RPMI7951 (cell line): Measurements from ENCODE around the genes OGDHL, ZWINT and UBE2D1.

DNA sequence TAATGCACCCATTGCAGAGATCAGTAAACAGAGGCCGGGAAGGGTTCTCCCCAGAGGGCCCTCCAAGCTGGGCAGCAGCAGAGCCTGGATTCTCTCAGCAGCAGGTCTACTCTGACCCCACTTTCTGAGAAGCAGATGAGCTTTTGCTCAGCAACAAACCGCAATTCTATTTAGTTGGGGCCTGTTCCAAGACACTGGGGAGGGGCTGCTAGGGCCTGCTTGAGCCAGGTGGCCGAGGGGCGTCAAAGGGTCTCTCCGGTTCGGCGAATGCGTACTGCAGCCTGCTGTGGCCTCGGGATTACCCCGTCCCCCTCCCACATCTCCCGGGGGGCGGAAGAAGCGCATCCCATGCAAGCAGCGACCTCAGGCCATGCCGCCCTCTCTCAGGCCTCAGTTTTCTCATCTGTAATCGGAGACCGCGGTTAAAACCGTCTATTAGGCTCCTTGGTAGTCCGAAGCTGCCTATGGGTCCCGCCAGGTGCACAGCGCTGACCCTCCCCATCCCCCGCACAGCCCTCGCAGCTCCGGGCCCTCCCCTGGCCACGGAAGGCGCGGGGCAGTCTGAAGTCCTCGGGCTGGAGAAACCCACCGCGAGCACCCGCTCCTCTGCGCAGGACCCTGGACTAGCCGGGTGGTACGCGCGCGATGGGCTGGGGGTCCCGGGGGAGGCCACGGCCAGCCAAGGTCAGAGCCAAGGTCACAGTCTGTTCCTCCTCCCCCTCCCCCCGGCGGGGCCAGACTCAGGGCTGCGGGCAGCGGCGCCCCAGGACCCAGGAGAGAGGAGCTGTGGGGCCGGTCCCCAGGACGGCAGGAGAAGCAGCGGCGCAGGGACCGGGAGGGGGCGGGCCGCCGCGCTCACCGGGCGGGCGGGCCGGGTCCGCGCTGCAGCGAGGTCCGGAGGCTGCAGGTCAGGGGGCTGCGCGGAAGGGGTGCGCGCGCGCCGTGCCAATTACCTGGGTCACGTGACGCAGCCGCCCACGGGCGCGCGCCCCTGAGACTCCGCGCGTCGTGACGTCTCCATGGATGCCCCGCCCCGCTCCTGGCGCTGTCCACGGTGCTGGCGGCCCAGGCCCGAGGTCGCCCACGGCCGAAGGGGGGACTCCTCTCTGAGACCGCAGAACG, at the start of gene OGDHL:
Gene OGDHL (minus strand): TSS at position 944 of the 1,122 bp plus-strand sequence.
- RAMPAGE, long total RNA, result no peak

DNA sequence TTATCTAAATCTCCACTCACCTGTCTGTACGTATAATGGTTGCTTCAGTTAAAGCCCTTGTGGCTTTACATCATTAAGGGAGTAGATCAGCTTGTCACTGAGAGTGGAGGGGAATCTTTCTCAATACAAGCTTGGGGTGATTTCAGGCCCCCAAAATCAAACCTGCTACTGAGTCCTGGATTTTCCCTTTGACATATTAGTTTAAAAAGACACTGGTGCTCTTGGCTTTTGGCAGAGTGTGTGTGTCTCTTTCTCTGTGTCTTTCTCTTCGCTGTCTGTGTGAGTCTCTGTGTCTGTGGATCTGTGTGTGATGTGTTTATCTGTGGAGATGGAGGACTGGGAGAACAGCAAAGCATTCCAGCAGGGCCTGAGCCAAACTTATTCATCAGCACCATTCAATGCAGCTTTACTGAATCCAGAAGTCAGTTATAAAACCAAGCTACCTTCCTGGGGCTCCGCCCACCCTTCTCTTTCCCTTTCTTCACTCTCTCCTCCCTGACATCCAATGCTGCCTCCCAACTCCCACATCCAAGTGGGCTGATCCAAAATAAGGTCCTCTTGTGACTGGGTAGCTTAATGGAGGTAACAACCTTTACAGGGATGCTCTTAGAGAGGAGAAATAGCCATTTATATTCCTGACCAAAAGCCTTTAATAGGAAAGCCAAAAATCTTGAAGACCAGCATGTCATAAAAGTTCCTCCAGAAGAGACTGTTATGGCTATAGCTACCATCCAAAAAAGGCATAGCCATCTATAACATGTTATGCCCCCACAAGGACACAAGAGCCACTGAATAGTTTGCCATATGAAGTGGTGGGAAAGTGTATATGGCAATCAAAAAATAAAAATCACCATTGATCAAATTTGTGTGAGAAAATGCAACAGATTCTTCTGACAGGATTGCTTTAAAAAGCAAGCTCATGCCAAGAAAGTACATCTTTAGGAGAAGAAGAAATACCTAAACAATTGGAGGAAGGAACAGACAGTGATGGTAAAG, 3.8 kb downstream of the SGMS1 start:
- RAMPAGE, long total RNA, result no peak

GRCh38 chr10:50623141-50623674, 548 bp downstream of the SGMS1 start:
- RAMPAGE, long total RNA, result no peak

DNA sequence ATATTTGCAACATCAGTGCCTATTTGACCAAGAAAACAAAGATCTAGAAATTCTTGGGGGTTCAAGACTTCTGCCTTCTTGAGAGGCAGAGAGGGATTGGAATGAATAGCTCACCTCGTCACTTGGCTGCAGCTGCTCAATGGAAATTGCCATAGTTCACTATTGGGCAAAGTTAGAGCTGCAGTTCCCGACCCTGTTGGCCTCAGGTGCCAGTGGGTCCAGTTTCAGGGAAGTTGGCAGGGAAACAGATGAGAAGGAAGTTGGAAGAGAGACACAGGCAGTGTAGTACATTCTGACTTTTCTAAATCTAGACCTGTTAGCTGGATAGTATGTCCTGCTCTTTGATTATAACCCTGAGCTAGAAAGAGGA, 19.1 kb downstream of the A1CF start:
- RAMPAGE, long total RNA, result no peak

DNA sequence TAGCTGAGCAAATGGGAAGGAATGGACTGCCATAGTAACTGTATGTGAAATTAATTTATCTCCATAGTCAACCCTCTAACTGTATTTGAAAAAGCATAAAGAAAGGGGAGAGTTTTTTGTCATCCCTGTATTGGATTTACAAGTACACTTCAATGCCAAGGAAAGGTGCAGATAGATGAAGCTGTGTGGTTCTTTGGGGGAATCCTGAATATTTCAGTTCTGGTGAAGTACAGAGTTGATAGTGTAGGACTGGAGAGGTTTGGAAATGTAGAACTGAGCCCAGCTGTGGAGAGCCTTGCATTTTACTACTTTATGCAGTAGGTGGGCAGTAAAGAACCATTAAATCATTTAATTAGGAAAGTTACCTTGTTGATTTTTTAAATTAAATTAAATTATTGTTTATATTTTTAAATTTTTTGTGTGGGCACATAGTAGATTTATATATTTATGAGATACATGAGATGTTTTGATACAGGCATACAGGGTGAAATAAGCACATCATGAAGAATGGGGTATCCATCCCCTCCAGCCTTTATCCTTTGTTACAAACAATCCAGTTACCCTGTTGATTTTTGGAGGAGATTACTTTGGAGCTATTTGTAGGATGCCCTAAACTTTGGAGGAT, 36.7 kb downstream of the PRKG1 start:
- RAMPAGE, long total RNA, result no peak

- RAMPAGE, long total RNA, result no peak
Measured at GRCh38 chr10:51609344-51609933, 90.0 kb downstream of the CSTF2T start.

DNA sequence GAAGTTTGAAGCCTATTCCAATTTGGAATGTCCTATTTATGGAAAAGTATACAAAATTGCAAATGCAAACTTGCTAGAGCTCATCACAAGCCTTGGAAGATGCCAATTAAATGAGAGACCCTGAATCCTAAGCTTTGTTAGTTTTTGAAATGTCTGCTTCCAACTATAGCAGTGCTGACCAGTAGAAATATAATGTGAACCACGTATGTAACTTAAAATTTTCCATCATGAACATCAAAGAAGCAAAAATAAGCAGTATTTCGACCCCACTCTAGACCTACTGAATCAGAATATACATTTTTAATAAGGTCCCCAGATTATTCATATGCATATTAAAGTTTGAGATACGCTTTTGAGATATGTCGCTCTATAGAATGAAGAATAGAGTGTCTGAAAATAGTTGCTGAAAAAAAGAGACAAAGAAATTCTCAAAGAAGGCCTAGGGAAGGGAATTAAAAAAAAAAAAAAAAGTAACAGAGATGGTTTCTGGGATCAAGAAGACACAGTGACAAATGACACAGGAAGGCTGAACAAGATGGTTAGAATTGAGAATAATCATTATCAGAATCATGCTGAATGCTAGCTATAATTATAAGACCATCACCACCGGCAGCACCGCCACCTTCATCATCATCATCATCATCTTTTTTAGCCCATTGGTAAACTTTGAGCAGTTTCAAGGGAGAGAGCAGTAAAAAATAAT, 39.6 kb downstream of the CSTF2T start:
- RAMPAGE, long total RNA, result no peak

GRCh38 chr10:51860051-51860702, 160.8 kb upstream of the CSTF2T start:
- RAMPAGE, long total RNA, result no peak

GRCh38 chr10:52759135-52759722, 13.4 kb downstream of the MBL2 start:
- RAMPAGE, long total RNA, result no peak

DNA sequence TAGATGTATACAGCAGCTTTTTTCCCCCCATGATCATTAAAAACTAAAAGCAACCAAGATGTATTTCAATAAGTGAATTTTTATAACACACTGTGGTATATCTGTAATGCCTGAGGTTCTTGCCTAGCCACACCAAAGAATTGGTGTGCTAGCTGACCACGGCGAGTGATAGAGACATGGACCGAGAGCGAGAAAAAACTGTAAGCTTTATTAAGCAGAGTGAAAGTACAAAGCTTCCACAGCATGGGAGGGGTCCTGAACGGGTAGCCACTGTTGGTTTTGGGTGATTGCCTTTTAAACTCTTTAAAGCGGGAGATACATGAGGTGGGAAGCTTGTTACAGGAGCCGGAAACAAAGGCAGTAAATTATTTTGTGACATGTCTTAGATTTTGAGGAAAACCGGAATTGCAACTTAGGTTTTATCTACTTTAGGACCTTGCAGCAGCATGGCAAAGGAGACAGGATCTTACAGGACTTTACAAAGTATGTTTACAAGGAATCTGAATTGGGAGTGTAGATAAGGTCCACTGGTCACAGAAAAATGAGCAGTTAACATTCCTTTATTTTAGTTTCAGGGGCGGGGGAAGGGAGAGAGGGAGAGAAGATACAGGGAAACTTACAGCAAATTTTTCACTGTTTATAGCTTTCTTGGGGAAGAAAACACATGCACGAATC, 252.6 kb upstream of the MBL2 start:
- RAMPAGE, long total RNA, result no peak

- RAMPAGE, long total RNA, result no peak
Measured at GRCh38 chr10:53029895-53030811, 257.6 kb upstream of the MBL2 start.

DNA sequence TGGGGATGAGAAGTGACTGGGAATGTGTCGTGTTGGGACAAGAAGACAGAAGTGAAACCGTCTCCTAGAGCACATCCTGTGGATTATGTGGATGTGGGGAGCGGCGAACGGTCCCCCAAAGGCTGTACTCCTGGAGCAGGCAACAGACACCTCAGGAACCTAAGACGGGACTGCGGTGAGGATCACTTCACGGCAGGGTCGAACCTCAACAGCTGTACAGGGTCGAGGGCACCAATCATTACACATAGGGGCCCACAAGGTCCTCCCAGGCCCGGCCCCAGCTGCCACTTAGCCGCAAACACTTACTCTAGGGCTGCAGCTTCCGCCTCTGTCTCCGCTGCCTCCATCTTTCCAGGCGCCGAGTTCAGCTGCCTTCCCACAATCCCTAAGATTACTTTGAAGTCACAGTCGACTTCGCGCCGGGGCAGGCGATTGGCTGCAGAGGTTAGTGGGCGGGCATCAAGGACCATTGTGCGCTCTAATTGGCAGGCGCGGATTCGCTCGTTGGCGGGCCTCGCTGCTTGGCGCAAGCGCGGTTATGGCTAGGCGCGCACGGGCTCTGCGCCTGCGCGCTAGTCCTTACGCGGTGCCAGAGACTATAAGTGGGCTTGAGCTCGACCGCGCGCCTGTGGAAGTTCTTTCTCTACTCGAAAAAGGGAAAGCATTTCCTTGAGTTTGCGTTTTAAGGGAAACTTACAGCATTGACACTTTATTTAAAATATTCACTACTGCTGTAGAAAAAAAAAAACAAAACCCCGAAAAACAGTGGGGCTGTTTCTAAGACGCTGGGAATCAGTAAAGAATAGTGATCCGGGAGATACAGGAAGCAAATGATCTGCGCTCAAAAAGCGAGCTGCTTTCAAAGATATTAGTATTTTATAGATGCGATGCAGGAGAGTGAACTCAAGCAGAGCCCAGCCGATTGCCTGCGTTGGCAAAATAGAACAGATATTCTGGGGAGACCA, at the start of gene ZWINT:
Gene ZWINT (minus strand): TSS at position 370 of the 965 bp plus-strand sequence.
- RAMPAGE, long total RNA, result start-site peak on the minus strand centred at position 365 of the sequence, 32 bp wide, 81 and 41 reads in 2 replicates

DNA sequence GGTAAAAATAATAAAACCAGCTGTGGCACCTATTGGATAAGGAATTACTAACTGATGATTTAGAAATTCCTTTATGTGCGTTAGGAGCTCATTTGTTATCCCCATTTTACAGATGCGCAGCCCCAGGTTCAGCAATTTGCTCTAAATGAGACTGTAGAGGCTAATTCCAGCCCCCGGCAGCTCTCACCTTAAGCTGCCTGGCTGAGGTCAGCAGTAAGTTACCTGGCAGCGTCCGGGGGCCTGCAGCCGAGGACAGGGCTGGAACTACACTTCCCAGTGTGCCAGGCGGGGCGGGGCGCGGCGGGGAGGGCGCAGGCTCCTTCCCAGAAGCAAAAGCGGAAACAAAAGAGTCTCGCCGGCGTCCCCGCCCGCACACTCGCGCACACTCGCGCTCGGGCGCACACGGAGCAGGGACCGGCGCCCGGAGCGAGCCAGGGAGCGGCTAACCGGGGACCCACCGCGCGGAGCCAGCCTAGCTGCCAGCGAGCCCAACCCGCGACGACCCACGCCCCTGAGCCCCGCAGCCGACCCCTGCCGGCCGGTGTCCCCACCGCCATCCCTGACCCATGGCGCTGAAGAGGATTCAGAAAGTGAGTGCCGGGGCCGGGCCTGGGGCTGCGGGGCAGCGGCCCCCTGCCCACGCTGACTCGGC, at the start of gene UBE2D1:
Gene UBE2D1 (plus strand): TSS at position 371 of the 652 bp plus-strand sequence.
- RAMPAGE, long total RNA, result no peak

DNA sequence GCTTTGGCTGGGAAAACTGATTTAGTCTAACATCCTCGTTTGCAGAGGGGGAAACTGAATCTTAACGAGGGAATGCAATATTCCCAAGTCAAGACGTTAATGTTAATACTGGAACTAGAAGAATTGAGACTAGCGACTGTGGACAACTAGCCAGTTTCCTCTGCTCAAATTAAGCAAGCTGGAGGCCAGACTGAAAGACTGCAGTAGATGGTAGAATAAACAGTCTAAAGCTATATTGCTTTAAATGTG, 702 bp upstream of the TFAM start:
- RAMPAGE, long total RNA, result no peak

DNA sequence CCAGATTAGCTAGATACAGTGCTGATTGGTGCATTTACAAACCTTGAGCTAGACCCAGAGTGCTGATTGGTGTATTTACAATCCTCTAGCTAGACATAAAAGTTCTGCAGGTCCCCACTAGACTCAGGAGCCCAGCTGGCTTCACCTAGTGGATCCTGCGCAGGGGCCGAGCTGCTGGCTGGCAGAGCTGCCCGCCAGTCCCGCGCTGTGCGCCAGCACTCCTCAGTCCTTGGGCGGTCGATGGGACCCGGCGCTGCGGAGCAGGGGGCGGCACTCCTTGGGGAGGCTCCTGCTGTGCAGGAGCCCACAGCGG, 62.8 kb downstream of the TFAM start:
- RAMPAGE, long total RNA, result no peak

- RAMPAGE, long total RNA, result no peak
Measured at GRCh38 chr10:58816907-58817867, 304.5 kb downstream of the BICC1 start.

- RAMPAGE, long total RNA, result no peak
Measured at GRCh38 chr10:59000114-59000485, 176.3 kb upstream of the PHYHIPL start.

GRCh38 chr10:59019490-59020099, 156.8 kb upstream of the PHYHIPL start:
- RAMPAGE, long total RNA, result no peak

DNA sequence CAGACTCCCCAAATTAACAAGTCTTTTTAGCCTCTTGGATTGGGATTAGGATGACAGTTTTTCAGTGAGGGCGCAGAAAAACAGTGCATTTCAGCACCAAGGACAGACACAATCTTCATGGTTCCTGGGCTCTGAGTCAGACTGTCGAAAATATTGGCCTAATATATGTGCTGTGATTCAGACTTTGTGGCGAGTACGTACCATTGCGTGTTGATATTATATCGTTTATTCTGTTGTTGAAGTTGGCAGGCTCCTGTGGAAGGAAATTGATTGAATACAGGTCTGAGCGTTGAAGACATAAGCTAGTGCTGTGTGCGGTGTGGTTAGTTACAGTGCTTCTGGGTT, 955 bp downstream of the PHYHIPL start:
- RAMPAGE, long total RNA, result no peak

- RAMPAGE, long total RNA, result no peak
Measured at GRCh38 chr10:59818477-59818948, 65.3 kb upstream of the MRLN start.